Skin of body (tissue), 2 donors: ENCODE measurements around a stretch of chr5.

GRCh38 chr5:91145160-91145768 lies 237.9 kb downstream of the ARRDC3 start:
- RAMPAGE, long total RNA = no peak

DNA sequence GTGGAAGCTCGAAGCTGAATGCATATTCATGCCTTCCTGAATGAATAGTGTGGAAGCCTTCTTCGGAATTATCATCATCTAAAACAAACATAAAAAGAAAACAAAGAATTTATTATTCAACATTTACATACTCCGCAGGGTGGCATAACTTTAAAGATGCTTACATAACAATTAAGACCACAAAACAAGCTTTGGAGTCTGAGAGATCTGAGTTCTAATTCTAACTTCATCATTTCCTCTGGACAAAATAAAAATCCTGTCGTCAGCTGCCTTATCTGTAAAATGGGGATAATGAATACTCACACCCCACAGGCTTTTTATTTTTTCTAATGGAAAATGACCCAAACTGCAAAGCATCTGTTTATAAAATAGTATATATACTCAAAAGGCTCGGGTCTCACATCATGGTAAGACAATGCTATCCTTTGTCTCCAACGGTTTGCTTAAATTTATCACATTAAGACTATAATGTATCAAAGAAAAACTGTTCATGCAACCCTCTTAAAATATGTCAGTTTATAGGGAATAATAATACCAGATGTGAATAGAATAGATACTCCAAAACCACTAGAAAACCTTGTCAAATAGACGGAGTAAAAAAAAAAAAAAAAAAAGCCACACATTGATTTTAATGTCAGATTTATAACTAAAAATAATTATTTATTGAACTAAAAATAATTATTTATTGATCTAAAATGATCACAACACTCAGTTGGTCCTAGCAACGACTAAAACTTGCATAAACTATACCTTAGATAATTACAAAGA lies 4.2 kb downstream of the ARRDC3 start:
- RAMPAGE, long total RNA = no peak

- RAMPAGE, long total RNA = no peak
Observed at GRCh38 chr5:91384136-91384390, 946 bp upstream of the ARRDC3 start.

DNA sequence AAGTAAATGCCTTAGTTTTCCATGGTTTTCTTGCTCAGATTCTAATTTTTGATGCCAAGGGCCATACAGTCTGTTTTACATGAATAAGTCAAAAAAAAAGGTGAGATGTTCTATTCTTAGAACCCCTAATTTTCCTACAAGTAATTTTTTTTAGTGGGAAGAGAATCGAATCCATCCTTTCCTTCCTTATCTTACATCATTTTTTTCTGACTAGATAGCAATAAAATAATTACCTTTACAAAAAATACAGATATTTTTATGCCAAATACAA lies 921.0 kb upstream of the NR2F1 start:
- RAMPAGE, long total RNA = no peak

GRCh38 chr5:93602266-93603014 lies 19.4 kb downstream of the NR2F1 start:
- RAMPAGE, long total RNA = no peak

DNA sequence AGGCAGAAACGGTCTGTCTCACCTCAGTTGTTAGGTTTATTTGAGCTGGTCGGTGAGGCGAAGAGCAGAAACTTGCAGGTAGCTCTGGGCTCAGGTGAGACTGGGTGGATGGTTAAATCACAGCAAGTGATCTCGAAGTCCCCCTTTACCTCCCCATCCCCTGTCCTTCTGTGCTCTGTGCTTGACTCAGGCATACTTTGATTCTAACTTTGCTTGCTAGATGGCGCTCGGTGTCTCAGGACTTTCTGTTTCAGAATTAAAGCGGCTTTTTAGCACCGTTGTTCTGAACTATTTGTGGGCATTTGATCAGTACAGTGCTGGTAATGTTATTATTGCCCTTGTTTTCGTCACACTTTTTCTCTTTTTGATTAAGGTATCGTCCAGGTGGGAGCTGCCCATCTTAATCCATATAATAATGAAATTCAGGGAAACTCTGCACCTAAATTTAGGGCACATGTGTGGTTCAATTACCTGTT lies 24.8 kb downstream of the NR2F1 start:
- RAMPAGE, long total RNA = no peak

- RAMPAGE, long total RNA = no peak
Observed at GRCh38 chr5:93927574-93928063, 183.8 kb downstream of the FAM172A start.

GRCh38 chr5:93987971-93988828 lies 123.3 kb downstream of the FAM172A start:
- RAMPAGE, long total RNA = no peak

GRCh38 chr5:94001460-94002106 lies 109.9 kb downstream of the FAM172A start:
- RAMPAGE, long total RNA = no peak

GRCh38 chr5:95081997-95082640 lies 202.8 kb downstream of the MCTP1 start:
- RAMPAGE, long total RNA = no peak

- RAMPAGE, long total RNA = no peak
Observed at GRCh38 chr5:95153688-95153887, 131.3 kb downstream of the MCTP1 start.

GRCh38 chr5:95554128-95554849 lies 488 bp downstream of the SKIC3 start:
- RAMPAGE, long total RNA = no peak

DNA sequence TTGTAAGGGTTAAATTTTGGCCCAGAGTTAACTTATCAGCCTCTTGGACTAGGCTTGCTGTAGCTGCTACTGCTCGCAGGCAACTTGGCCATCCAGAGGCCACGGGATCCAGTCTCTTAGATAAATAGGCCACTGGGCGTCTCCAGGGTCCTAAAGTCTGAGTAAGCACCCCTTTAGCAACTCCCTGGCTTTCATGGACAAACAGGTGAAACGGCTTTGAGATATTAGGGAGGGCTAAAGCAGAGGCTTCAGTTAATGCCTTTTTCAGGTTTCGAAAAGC lies 20.8 kb upstream of the RHOBTB3 start:
- RAMPAGE, long total RNA = no peak

- RAMPAGE, long total RNA = no peak
Observed at GRCh38 chr5:95736371-95737218, 5.5 kb downstream of the RHOBTB3 start.

GRCh38 chr5:95779591-95779913 lies 43.0 kb downstream of the GLRX start:
- RAMPAGE, long total RNA = no peak

DNA sequence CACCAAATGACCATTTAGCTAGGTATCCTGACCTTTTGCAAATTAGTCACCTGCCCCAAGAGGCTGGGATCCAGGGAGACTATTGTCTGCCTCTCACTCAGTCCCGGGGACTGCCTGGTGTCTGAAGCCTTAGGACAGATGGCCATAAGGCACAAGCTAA lies 1.9 kb upstream of the GLRX start:
- RAMPAGE, long total RNA = no peak

- RAMPAGE, long total RNA = no peak
Observed at GRCh38 chr5:95852057-95852574, 29.6 kb upstream of the GLRX start.

GRCh38 chr5:95852608-95853276 lies 30.2 kb upstream of the GLRX start:
- RAMPAGE, long total RNA = no peak

GRCh38 chr5:95857221-95857856 lies 34.8 kb upstream of the GLRX start:
- RAMPAGE, long total RNA = no peak

GRCh38 chr5:95903477-95904472 lies 57.9 kb downstream of the ELL2 start:
- RAMPAGE, long total RNA = no peak